Tibial nerve (tissue), 3 donors: ENCODE data around the gene RNASET2.

GRCh38 chr6:164302991-164303484 is 888.5 kb downstream of the QKI start:
- PRO-cap: no peak
- RAMPAGE, long total RNA, 3 experiments: no peak in any of the 3 experiments

DNA sequence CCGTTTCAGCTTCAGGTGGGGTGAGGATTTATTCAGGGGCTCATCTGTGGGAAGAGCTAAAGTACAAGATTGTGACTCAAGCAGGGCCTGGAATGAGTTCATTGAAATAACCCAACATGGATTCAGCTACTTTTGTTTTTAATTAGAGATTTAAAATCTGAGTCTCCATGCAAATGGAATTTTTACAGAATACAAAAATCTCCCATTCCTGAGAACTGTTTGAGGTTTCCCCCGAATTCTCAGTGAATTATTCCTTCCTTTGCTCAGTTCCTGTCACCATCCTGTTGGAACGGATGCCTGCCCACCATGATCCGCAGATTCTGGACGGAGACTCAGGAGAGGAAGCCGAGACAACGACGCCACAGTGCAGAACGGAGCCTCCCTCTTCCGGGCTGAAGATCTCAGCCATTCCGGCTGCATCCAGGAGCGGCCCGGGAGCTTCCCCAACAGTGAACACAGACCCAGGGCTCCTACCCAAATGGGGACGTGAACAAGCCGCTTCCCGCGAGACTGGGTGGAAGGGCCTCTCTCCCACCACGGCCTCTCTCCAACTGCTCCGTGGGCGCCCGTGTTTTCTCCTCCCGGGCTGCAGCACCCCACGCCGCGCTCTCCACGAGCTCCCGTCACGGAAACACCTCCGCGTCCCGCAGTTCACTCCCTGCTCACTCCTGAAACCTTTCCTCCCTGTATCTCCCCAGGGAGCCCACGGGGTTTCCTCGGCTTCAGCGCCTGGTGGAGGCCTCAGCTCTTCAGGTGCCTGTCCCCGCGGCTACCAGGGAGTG is 922.4 kb downstream of the QKI start:
- PRO-cap: no peak
- RAMPAGE, long total RNA, 3 experiments: no peak in any of the 3 experiments

- PRO-cap: bidirectional peak, plus-strand start at chr6:165663972, minus-strand start at chr6:165663865
- RAMPAGE, long total RNA, 3 experiments: no peak in any of the 3 experiments
Measured at GRCh38 chr6:165663735-165664276, 765 bp upstream of the PDE10A start.

GRCh38 chr6:166340358-166341150 is 1.8 kb downstream of the SFT2D1 start:
- PRO-cap: no peak
- RAMPAGE, long total RNA, 3 experiments: no peak in any of the 3 experiments

DNA sequence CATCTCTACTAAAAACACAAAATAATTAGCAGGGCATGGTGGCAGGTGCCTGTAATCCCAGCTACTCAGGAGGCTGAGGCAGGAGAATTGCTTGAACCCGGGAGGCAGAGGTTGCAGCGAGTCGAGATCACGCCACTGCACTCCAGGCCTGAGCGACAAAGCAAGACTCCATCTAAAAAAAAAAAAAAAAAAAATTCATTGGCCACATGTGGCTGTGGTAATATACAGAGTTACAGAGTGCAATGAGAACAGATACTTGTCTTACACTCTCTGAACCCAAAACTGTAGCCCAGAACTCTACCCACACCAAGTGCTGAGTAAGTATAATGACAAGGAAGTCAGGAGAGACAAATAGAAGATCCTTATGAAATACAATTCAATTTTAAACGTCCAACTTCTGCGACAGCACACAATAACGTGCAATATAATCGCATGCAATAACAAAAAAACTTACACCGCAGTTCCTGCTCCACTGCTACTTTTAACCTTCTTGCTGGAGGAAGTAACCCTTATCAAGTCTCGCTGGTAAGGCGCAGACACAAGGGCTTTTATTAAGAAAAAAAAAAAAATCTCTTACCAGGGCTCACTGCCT is 974 bp downstream of the SFT2D1 start:
- PRO-cap: no peak
- RAMPAGE, long total RNA, 3 experiments: no peak in any of the 3 experiments

DNA sequence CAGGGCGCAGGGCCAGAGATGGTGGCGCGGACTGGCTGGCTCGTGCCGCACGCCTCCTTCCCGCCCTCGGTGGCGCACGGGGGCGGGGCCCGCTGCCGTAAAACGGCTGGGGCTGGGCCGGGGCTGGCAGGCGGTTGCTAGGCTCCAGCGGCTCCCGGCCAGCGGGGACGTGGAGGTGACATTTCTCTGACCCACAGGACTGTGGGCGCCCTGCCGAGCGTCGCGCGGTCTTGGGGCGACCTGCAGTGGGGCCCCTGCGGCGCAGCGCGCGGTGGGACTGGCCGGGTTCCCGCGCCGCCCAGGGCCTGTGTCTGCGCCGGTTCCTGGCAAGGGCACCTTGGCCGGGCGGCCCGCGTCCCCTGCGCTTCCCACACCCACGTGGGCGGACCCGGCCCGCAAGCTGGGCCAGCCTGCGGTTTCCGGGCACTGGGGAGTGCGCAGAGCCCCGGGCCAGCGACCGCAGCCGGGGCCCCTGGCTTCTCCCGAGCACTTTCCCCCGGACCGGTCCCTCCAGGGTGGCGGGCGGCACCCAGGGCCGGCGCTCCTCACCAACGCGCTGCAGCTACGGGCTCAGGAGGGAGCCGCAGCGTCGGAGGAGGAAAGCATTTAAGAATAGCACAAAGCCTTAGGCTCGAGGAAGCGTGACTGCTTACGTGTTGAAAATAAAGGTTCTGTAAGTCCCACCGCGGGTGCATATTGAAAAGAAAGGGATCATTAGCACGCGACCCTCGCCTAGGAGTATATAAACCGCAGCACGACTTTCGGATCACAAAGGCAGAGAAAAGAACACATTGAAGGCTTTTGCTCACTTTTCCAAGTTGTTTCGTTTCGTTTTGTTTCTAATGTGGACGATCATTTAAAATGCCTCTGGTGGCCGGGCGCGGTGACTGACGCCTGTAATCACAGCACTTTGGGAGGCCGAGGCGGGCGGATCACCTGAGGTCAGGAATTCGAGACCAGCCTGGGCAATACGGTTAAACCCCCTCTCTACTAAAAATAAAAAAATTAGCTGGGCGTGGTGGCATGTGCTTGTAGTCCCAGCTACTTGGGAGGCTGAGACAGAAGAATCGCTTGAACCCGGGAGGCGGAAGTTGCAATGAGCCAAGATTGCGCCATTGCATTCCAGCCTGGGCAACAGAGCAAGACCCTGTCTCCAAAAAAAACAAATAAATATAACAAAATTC is 702 bp upstream of the MPC1 start:
- PRO-cap: bidirectional peak, plus-strand start at position 100 of the sequence, minus-strand start outside the sequence
- RAMPAGE, long total RNA, 3 experiments: no peak in any of the 3 experiments

DNA sequence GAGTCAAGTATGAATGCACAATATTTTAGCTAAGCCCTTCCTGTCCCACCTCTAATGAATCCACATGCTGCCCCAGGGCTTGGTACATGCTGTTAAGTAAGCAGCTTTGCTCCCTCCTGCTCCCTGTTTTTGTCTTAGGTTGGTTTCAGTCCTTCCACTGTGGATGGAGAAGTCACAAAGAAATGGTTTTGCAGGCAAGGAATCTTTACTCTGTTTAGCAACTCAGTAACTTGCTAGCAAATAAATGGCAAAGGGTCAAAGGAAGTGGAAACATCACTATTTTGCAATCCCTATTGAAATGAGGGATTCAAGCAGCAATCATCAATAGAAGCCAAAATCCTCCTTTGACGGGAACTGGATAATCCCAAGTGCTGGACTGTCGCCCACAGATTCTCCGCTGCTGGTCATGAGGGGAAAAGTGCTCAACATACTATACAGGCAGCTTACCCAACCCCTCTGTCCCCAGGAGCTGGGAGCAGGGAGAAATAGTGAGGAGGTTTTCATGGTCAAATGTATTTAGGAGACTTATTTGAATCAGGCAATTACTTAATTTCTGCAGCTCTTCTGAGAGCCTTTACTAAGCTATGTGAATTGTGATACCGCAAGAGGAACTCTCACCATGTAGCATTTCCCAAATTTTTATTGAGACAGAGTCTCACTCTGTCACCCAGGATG is 5.2 kb upstream of the MPC1 start:
- PRO-cap: no peak
- RAMPAGE, long total RNA, 3 experiments: no peak in any of the 3 experiments

DNA sequence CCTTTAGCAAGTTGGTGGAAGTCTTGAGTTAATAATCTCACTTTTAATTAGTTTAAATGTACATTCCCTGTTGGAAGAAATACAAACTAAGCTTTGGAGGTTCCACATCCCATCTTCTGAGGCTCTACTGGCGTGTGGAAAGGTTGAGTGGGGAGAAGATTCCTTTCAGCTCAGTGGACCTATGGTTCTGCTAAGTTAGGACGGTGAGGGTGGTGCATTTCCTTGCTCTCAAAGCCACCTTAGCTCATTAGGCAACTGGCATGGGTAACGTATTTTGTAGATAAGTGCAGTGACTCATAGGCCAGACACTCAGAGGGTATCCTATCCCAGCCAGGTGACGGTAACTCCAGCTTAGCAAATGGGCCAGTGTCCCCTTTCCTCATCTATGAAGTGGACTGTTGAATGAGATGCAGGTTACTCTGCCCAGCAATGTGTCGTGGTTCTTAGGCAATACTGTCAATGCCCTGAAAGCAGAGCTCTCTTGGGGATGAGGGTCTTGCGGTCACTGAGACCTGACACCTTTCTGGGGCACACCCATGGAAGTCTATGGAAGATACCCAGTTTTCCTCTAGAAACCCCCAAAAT is 3.7 kb downstream of the RPS6KA2 start:
- PRO-cap: no peak
- RAMPAGE, long total RNA, 3 experiments: no peak in any of the 3 experiments

GRCh38 chr6:166636632-166637160 is 9.6 kb upstream of the RPS6KA2 start:
- PRO-cap: no peak
- RAMPAGE, long total RNA, 3 experiments: no peak in any of the 3 experiments

DNA sequence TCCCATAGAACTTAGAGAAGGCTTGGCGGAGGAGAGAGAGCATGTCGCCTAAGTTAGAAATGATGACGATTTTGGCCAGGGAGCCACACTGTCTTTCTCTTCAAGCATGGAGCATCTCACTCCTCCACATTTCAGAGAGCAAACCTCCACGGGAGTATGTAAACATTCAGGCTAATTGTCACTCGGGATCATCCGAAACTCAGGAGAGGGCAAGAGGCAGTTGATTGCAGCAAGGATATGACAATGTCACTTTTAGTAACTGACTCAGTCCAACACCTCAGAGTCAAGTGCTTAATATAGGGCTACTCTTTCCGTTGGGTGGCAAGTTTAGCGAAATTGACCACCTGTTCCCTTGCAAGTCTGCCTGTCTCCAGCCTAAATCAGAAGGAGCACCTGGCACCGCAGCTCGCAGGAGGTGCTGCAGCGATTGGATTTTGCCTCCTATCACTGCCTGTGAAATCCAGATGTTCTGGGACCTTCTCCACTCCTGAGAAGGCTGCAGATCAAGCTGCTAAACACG is 65.8 kb upstream of the RPS6KA2 start:
- PRO-cap: no peak
- RAMPAGE, long total RNA, 3 experiments: no peak in any of the 3 experiments

DNA sequence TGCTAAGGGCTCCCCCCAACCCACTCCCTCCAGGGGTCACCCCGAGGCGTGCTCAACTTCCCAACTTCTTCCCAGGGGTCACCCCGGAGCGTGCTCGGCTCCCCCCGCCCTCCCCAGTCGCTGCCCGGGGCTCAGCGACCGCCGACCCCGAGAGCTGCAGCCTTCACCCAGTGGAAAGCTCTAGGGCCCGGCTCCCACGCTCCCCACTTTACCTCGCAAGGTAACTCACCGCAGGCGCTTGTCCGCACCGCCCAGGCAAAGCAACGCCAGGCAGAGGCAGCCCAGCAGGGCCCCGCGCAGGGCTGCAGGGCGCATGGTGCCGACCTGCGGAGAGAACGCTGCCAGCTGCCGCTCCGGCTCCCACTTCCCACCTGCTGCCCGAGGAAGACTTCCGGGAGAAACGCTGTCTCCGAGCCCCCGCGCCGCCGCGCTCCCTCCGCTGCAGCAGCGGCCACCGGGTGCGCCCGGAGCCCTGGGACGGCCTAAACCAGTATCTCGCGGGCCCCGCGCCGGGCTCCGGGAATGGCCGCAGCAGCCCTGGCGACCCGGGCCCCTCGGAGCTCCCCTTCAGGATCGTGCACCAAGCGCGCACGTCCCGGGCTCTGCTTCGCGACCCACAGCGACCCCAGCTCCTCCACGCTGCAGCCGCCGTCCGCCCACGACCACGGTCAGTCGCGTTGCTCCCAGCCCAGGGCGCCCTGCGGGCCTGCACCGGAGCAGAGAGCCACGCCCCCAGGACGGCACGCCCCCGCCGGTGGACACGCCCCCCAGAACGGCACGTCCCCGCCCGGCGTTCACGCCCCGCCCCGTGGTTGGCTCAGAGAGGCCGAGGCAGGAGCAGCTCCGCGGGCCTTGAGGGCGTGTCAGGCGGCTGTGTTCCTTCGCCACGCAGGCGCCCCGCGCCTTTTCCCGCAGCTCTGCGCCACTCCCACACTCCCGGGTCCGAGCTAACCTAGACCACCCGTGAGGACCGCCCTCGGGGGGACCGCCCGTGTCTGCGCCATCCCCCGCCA is at the start of gene RNASET2:
TSS of gene RNASET2 (minus strand) at position 683 of the 1,013 bp plus-strand sequence.
- PRO-cap: bidirectional peak, plus-strand start at position 812 of the sequence, minus-strand start at position 666 of the sequence
- RAMPAGE, long total RNA, 3 experiments: start-site peak on the minus strand in 1 of 3 experiments, centred at position 680 of the sequence, 18 reads per replicate

- PRO-cap: no peak
- RAMPAGE, long total RNA, 3 experiments: no peak in any of the 3 experiments
Measured at GRCh38 chr6:167030377-167030674, 31.1 kb downstream of the CEP43 start.

- PRO-cap: no peak
- RAMPAGE, long total RNA, 3 experiments: no peak in any of the 3 experiments
Measured at GRCh38 chr6:167047535-167047998, 48.4 kb downstream of the CEP43 start.

DNA sequence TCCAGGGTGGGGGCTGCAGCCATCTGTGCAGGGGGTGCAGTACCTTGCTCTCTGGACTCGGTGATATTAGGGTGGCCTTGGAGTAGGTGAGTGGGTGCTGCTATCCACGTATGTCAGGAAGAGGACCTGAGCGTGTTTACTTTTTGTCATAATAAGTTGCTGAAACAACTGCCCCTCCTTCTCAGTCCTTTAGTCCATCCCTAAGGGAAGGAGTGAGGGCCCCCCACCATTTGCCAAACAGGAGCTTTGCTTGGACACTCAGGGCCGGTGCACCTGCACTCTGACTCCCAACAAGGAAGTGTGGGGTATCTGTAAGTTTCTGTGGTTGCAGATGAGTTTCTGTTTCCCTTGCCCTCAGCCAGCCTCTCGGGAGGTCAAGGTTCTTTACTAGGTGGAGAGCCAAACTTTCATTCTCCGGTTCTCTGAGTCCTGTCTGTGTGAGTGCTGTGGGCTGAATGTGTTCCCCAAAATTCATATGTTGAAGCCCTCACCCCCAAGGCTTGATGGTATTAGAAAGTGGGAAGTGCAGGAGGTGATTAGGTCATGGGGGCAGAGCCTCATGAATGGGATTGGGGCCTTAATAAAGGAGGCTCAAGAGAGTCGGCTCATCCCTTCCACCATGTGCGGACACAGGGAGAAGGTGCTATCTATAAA is 19.7 kb upstream of the CCR6 start:
- PRO-cap: no peak
- RAMPAGE, long total RNA, 3 experiments: no peak in any of the 3 experiments

- PRO-cap: no peak
- RAMPAGE, long total RNA, 3 experiments: no peak in any of the 3 experiments
Measured at GRCh38 chr6:167146248-167146596, 11.6 kb downstream of the GPR31 start.

DNA sequence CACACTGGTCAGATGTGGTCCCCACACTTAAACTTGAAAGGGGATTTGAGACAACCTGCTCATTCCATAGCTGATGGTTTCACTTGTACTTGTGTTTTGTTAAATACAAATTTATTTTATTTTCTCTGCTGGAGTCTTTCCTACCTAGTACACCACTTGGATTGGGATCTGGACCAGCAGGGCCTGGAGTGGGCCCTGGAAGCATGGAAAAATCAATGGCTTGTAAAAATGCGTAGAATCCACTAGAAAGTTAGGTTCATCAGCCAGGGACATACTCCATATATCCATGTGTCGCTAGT is 521 bp upstream of the GPR31 start:
- PRO-cap: no peak
- RAMPAGE, long total RNA, 3 experiments: no peak in any of the 3 experiments

- PRO-cap: no peak
- RAMPAGE, long total RNA, 3 experiments: no peak in any of the 3 experiments
Measured at GRCh38 chr6:167684484-167684875, 142.2 kb upstream of the AFDN start.

- PRO-cap: no peak
- RAMPAGE, long total RNA, 3 experiments: no peak in any of the 3 experiments
Measured at GRCh38 chr6:167786834-167787472, 39.8 kb upstream of the AFDN start.

- PRO-cap: no peak
- RAMPAGE, long total RNA, 3 experiments: no peak in any of the 3 experiments
Measured at GRCh38 chr6:167792089-167792519, 34.6 kb upstream of the AFDN start.

DNA sequence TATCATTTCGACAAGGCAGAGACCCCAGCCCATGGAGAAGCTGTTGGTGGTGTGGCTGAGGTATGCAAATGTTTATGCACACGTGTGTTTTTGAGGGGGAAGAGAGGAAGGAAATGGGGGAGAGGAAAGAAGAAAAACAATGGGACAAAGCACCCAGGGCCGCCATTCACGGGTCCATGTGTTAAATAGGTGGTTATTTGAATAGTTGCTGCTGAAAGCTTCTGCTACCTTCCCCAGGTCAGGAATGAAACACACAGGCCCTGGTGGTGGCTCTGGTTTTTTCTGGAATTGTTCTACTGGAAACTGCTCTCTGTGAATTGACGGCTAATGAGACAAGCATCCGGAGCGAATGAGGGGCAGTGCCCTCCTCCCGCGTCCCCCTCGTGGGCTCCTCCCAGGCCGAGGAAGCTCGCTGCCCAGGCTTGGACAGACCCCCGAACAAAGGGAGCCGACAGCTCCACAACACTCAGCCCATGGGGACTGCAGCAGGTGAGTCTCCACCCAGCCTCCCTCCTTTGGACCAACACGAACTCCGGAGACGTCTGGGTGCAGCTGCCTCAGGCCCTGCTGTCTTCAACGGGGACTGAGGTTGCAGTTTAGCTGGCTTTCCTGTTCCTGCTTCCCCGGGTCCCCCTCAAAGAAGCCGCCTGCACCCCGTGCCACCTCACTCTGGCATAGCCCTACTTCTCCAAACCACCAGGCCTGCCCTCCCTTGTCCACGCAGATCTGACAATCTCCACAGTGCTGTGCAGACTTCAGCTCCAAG is 31.4 kb upstream of the AFDN start:
- PRO-cap: no peak
- RAMPAGE, long total RNA, 3 experiments: no peak in any of the 3 experiments